CD14-positive monocyte (primary cell): Measurements from ENCODE around the gene MMP17.

DNA sequence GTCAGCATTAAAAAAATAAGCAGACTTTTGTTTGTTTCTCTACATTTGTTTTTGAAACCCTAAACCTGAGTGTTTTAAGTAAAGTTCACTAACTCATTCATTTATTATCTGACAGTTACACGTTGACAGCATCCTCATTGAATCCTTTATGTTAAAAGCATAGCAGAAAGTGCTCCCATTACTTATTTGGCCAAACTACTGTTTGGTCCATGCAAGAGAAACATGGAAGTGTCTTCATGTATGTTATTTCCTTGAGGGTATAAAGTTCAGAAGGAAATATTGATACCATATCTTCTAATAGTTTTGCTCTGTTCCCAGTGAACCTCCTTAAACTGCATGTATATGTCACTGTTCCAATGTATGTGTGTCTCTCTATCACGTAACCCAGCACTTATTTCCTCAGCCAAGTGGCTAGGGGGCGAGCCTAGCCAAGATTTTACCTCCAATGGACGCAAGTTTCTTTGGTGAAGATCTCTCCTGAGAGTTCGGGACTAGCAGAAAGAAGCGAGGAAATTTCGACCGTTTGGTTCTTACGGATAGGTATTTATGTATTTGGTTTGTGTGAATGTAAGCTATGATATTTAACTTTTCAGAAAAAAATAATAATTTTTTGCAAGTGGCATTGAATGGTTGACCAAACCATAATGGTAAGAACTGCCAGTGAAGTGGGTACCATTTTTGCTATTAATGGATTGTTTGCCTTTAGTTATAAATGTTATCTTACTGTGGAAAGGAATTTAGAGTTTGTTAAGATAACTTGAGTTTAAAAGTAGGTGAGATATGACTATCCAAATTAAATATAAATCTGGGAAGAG lies 2.4 kb downstream of the SFSWAP start:
- CAGE, long polyA plus RNA, result no peak

- CAGE, long polyA plus RNA, result no peak
These were observed 35.0 kb downstream of the SFSWAP start for GRCh38 chr12:131745745-131746407.

DNA sequence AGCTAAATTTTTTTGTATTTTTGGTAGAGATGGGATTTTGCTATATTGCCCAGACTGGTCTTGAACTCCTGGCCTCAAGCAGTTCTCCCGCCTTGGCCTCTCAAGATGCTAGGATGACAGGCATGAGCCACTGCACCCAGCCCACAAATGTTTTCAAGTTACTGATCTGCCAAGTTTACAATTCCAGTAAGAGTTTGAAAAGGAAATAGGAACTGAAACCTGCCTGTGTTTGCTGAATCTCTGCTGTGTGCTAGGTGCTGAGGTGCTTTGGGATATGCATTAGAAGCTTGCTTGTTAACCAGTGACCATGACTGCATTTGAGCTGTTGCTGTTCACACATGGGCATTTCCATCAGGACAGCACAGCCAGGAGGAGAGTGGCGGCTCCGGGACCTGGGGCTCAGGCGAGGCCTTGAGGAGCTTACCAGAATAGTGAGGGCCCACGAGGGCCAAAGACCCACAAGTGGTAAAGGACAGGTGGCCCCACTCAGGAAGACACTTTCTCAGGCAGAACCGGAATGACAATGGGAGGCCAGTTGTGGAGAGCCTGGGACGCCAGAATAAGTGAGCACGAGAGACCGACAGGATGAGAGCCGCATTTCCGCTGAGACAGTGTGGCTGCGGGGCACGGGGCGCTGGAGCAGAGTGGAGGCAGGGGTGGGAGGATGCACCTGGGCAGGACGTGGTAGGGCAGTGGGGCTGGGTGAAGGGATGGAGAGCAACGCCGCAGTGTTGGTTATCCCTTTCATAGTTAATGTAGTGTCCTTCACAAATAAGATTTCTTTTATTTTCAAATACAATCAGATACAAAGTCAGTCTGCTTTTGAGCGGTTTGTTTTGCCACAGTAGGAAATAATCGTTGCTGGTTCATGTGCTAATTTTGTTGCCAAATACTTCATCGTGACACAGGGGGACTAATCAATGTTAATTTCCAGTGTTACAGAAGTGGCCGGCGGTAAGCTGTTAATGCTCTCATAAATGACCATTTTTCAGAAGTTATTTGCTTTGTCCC lies 54.4 kb upstream of the MMP17 start:
- CAGE, long polyA plus RNA, result no peak

GRCh38 chr12:131827947-131828484 lies at the start of gene MMP17:
Gene MMP17 (plus strand): TSS chr12:131828393.
- CAGE, long polyA plus RNA, result no peak

GRCh38 chr12:131863057-131863489 lies 31.3 kb upstream of the ULK1 start:
- CAGE, long polyA plus RNA, result no peak

DNA sequence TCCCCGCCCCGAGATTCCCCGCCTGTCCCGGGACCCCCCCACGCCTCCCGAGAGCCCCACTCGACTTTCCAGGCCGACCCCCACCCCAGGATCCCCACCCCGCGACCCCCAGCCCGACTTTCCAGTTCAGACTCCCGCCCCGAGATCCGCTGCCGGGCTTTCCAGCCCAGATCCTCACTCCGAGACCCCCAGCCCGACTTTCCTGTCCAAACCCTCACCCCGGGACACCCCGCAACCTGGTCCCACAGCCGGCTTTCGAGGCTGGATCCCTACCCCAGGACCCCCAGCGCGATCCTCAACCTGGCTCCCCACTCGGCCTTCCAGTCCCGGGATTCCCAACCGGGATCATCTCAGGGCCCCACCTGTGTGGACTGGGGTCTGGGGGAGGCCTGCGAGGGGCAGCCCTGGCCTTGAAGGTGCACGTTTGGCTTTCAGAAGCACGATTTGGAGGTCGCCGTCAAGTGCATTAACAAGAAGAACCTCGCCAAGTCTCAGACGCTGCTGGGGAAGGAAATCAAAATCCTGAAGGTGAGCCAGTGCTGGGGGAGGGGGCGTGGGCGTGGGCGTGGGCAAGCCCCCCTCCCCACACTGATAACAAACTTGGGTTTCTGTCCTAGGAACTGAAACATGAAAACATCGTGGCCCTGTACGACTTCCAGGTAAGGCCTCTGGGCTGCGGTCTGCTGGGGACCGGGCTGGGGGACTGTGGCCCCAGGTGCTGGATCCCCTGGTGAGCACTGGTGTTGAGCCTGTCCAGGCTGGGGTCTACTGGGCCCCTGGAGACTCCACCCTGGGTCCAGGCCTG lies 946 bp downstream of the ULK1 start:
- CAGE, long polyA plus RNA, result no peak

DNA sequence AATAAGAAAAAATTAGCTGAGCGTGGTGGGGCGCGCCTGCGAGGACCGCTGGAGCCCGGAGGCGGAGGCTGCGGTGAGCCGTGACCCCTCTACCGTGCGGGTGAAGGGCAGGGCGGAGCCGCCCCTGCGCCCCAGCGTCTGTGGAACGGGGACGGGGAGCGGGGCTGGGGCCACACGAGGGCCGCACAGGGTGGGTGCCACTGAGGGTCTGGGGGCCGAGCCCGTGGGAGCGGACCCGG lies 434 bp upstream of the PUS1 start:
- CAGE, long polyA plus RNA, result no peak

GRCh38 chr12:131985138-131985766 lies 35.5 kb downstream of the EP400 start:
- CAGE, long polyA plus RNA, result no peak

DNA sequence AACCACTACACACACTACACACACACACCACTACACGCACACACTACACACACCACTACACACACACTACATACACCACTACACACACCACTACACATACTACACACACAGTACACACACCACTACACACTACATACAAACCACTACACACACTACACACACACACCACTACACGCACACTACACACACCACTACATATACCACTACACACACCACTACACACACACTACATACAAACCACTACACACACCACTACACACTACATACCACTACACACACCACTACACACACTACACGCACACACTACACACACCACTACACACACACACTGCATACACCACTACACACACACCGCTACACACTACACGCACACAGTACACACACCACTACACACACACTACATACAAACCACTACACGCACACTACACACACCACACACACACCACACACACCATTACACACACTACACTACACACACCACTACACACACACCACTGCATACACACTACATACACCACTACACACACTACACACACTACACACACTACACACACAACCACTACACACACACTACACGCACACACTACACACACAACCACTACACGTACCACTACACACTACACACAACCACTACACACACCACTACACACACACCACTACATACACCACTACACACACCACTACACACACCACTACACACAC lies 11.8 kb downstream of the NOC4L start:
- CAGE, long polyA plus RNA, result no peak

- CAGE, long polyA plus RNA, result no peak
These were observed 19.0 kb downstream of the NOC4L start for GRCh38 chr12:132163178-132163647.

- CAGE, long polyA plus RNA, result no peak
These were observed 55.9 kb downstream of the GALNT9 start for GRCh38 chr12:132273372-132274036.

DNA sequence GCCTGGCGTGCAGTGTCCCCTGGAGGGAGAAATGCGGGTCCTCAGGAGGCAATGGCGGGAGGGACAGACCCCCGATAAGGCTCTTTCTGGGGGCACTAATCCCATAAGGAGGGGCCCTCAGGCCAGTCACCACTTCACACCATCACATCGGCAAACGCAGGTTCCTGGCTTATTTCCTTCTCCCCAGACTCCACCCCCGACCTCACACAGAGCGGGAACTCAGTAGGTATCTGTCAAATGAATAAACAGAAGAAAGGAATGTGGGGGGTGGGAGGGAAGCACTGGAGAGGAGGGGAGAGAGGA lies 52.8 kb upstream of the FBRSL1 start:
- CAGE, long polyA plus RNA, result no peak

- CAGE, long polyA plus RNA, result no peak
These were observed 44.8 kb upstream of the FBRSL1 start for GRCh38 chr12:132444740-132445913.

GRCh38 chr12:132481555-132482246 lies 8.2 kb upstream of the FBRSL1 start:
- CAGE, long polyA plus RNA, result no peak

GRCh38 chr12:132508146-132508909 lies 18.4 kb downstream of the FBRSL1 start:
- CAGE, long polyA plus RNA, result no peak

GRCh38 chr12:132525731-132526076 lies 35.8 kb downstream of the FBRSL1 start:
- CAGE, long polyA plus RNA, result no peak

DNA sequence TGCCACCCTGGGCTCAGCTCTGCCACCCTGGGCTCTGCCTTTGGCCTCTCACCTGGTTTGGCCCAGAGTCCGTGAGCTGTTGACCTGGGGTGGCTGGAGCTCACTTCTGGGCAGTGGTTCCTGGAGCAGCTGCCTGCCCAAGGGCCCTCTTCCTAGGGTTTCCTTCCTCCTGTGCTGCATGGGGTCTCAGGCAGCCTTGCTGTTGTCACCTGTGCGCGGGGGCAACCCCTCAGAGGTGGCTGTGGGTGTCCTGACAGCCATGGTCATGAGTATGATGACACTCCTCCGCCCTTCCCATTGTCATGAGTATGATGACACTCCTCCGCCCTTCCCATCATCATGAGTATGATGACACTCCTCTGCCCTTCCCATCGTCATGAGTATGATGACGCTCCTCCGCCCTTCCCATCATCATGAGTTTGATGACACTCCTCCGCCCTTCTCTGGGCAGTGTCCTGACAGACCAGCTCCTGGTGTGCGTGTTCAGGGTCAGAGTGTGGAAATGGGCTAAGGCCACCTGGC lies 39.9 kb downstream of the FBRSL1 start:
- CAGE, long polyA plus RNA, result no peak

- CAGE, long polyA plus RNA, result no peak
These were observed 27.7 kb downstream of the LRCOL1 start for GRCh38 chr12:132582360-132583401.

GRCh38 chr12:132603755-132604063 lies 6.7 kb downstream of the LRCOL1 start:
- CAGE, long polyA plus RNA, result no peak

- CAGE, long polyA plus RNA, result no peak
These were observed 320 bp downstream of the P2RX2 start for GRCh38 chr12:132618884-132619307.